Measurements from ENCODE around the genes LRRIQ1 and C12orf29.

DNA sequence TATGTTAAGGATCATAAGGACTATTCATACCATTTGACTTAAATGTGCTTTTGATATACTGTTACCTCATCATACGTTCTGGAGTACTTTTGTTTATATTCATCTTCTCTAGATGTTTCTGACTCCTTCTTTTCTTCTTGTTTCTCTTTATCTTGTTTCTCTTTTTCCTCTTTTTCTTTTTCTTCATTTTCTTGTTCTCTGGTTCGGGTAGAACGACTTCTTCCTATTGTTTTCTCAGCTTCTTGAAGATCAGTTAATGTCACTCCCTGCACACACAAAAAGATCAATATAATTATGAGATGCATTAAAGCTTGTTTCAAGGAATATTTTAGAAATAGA, 106.3 kb upstream of the PAWR start:
- RRBS: no CpG with 5 or more reads among the region's 3 CpGs

DNA sequence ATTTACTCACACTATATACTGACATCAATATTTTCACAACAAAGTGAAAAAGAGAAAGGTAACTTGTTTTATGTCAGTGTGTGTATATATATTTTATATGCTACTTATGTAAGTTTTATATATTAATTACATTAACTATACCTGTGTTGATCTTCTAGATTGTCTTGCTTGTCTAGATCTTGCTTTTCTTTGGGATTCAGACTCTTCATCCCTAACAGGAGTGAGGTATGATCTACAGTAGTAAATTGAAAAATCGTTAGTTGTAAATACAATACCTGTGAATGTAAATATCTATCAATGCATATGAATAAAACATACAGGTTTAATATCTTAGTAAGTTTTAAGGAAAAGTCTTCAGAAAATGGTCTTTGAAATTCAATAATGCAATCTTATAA, 107.6 kb upstream of the PAWR start:
- RRBS: no CpG with 5 or more reads among the region's 1 CpG

GRCh38 chr12:79805497-79805921, 114.7 kb upstream of the PAWR start:
- RRBS: no CpG with 5 or more reads among the region's 4 CpGs

DNA sequence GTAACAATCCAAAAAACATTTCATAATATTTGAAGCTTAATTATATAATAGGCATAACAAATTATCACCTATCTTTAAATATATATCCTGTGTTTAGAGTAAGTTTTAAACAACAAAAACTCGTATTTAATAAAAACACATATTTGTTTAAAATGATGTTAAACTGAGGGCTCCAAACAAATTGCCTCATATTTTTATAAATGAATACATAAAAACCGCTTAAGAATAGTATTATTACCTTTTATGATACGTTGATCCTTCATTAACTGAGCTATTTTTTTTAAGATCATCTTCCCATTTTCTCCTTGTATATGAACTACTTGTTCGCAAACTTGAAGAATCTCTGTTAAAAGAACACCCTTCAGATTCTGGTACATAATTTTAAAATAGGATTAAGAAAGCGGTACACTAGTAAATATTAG, 116.2 kb upstream of the PAWR start:
- RRBS: no CpG with 5 or more reads among the region's 5 CpGs

DNA sequence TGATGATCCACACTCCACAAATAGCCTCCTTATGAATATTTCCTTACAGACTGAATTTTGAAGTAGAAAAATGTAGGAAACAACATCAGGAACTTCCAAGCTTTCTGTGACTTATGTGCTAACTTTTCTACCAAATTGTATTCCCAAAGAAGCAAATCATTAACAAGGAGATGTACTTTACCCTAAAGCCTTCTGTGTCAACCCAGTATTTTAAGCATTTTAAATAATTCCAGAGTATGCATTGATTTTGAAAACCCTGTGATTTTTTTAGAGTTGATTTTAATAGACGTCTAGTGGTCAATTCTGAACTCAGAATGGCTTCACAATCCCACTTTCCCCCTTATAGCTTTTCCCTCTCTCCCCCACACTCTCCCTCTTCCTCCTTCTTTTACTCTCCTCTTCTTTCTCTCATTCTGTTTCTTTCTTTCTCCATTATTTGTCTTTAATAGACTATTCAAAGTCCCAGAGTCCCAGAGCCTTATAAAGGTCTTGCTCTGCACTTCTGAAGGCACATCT, 10.1 kb upstream of the MYF6 start:
- RRBS: no CpG with 5 or more reads among the region's 1 CpG

- RRBS: no CpG with 5 or more reads among the region's 1 CpG
These were observed 11.7 kb downstream of the LIN7A start for GRCh38 chr12:80925914-80926560.

- RRBS: under 1% methylated on average over 3 of the region's 22 CpGs
These were observed 385 bp upstream of the TMTC2 start for GRCh38 chr12:82686273-82686768.

- RRBS: no CpG with 5 or more reads among the region's 3 CpGs
These were observed 18.9 kb downstream of the SLC6A15 start for GRCh38 chr12:84893770-84894113.

DNA sequence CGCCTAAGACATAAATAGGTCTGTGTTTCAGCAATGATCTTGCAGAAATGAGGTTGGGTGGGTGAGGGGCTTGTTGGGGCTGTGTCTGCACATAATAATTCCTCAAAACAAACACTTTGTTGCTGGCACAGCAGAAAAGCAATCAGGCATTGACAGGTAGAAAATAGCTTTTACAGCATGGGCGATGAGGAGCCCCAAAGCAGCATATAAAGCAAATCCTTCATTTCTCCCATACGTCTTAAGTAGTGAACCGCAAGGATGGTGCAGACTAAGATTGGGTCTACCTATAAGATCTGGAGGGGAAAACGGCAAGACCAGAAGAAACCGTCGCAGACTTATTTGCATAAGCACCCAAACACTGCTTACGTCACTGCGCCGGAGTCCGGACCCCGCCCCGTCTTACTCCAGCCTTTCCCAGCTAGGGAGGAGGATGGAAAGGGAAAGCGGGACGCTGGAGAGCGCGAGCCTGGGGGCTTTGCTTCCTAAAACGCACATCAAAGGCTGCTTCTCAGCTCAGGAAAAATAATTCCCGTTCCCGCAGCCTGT, 1.5 kb downstream of the SLC6A15 start:
- RRBS: no CpG with 5 or more reads among the region's 20 CpGs

DNA sequence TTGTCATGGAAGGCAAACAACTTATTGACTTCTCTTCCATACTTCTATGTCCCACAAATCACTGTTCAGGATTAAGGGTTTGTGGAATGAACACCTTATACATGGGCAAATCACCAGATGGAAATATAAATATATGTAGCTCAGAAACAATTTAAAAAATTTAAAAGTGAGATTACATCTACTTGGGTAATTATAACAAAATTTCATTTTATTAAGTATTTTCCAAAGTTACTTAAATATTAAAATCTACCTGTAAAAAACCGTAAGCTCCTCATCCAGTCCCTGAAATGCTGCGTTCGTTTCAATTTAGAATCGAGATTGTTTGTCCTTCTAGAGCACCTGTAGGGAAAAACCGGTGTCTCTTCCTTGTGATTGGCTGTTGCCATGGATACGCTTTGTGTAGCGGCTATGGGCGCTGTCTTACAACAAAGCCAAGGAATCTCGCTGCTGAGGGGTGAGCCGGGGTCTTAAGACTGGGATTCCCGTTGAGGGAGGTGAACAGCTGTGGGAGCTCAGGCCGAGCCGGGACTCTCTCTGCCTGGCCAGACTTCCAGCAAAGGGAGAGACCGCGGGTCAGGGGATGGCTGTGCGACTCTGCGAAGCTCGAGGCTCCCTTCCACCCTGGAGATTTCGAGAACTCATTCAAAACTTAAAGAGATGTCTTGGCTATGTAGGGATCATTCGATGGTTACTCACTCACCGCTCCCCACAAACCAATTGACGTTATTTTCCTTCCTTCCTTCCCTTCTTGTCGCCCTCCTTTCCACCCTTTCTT, at the start of gene LRRIQ1:
Gene LRRIQ1, plus strand, starts transcription at position 398 of the 775 bp plus-strand sequence.
- RRBS: 1% methylated on average over 6 of the region's 23 CpGs

- RRBS: no CpG with 5 or more reads among the region's 7 CpGs
These were observed 136.9 kb downstream of the MGAT4C start for GRCh38 chr12:86119332-86119630.

DNA sequence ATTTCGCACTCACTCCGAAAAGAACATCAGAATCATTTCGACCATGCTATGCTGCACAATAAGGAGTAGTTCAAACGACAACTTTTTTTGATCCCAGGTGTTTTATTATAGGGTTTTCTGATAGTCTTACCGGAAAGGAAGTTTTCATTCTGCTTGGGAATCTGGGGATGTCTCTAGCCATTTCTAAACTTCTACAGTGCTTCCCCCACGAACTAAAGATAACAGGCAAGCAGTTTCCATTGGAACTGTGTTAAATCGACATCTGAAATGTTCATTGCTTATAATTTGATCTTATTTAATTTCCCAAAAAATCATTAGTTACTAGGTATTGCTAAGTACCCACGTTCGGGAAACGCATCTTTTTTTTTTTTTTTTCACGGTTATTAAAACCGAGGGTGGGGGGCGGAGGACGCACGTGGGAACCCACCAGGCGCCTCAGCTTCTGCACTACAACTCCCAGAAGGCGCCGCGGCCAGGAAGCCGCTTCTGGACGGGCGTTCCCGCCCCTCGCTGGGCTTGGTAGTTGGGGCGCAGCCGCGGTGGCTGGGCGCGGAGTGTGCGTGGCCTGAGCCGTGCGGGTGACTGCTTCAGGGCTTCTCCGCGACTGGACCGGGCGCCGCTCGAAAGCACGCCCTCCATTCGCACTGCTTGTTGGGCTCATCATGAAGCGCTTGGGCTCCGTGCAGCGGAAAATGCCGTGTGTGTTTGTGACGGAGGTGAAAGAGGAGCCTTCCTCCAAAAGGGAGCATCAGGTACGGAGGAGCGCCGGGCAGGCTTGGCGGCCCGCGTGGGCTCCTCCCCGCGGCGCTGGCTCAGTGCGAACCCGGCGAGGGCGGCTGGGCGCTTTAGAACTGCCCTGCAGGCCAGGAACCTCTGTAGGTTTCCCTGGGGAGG, at the start of gene C12orf29:
Gene C12orf29, plus strand, starts transcription at position 550 of the 894 bp plus-strand sequence.
- RRBS: under 1% methylated on average over 9 of the region's 59 CpGs

GRCh38 chr12:88036251-88037159, 1.2 kb downstream of the C12orf29 start:
- RRBS: no CpG with 5 or more reads among the region's 9 CpGs

DNA sequence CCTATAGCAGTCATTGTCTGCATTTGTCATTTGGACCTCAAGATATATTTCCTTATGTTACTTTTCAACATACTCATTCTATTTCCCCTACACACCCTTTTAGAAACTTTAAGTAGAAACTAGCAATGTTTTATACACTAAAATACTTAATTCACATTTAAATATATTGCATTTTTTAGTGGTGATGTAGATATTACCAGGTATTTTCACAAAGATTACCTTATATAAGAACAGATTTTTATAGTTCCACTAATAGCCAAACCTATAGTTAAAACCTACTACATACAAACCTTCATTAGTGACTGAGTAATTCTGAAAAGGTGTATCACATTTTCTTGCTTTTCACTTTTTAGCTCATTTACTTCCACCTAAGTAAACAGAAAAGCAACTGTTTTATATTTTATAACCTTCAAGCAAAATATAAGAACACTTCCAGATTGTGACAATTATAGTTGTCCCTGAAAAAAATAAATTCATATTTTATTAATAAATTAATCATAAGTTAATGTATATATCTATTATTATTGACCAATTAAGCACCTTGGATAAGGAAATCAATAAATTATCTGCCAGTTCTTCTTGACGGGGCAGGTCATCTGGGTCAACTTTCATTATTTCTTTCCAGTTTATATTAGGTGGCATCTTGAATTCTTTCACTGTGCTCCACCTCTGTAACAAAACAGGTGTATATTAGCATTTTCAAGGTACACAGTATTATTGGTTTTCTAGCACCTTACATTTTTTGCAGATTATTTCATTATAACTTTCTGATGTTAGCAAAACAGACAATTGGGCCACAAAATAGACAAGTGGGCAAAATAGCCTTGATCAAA, 1.0 kb downstream of the CEP290 start:
- RRBS: no CpG with 5 or more reads among the region's 1 CpG

DNA sequence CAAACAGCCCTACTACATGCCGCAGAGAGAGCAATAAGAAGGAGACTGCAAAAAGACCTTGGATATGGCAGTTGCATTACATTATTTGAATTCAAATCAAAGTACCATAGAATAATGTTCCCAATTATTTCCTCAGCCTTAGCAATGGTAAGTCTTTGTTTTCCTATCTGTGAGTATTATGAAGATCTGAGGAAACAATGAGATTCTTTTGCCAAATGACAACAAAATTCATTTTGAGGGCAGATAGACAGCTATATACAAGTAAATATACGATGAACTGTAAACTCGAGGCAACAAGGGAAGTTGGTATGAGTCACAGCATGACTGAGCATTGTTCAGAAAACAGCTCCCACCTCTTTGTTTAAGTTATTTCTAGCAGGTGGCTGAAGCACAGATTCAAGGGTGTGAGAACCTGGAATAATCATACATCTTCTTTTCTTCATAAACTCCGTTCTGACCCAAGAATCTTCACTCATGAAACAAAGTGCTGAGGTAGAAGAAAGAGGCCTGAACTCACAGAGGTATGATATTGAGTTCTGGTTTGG, 364.0 kb upstream of the KITLG start:
- RRBS: no CpG with 5 or more reads among the region's 4 CpGs

DNA sequence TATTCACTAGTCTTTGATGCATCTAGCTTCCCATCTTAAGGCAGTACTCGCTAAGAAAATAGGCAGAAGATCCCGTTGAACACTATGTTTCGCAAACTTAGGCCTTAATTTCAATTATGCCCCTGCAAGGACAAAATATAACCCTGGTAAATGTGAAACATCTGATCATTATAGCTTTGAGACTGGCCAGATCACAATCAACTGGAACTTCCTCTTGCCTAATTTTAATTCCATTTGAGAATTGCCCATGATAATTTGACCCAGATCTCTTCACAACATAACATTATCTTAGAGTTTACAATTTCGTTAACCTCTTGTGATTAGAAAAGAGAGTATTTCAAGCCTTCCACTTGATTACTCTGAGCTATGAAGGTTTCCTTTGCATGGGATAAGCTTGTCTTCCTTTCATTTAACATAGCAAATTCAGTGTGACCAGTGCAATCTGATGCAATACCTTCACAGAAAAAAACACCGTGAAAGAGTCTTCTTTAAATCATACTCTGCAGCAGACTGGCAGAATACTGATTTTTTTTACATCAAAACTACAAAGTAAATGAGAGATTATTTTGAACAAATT, 143.7 kb downstream of the DUSP6 start:
- RRBS: no CpG with 5 or more reads among the region's 5 CpGs

- RRBS: no CpG with 5 or more reads among the region's 10 CpGs
These were observed 23.9 kb downstream of the DUSP6 start for GRCh38 chr12:89328189-89329084.

GRCh38 chr12:89344830-89345430, 7.4 kb downstream of the DUSP6 start:
- RRBS: no CpG with 5 or more reads among the region's 4 CpGs

DNA sequence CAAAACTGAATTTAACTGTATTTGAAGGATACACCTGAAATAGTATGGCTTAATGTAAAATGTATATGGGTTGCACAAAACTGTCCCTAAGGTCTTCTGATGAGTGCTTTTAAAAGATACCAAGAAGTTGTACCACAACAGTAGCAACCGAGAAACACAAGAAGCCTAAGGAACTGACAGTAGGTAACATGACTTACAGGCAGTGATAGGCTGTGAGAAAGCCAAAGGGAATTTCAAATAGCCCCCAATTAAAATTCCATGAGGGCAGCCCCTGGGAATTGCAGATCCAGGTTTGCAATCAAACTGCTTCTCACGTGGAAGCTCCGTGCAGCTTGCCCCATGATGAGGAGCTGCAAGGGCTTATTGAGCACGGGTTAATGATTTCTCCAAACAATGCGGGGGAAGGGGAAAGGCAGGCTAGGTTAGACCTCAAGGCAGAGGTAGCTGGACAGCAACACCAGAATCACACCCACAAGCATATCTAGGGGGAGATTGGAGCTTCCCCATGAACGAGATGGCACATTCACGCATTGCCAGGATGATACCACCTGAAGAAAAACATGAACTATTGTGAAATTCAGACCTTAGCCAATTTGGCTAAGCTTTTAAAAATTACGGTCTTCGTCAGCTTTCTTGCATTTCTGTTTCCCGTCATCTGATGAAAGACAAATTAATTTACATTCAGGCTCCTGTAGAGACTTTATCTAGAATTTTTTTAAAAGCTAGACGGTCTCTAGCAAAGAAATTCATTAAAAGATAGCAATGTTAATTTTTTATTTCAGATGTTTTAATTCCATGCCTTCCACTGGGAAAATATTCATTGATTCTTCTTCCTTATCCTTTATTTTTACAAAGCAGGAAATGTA, 5.0 kb upstream of the DUSP6 start:
- RRBS: no CpG with 5 or more reads among the region's 11 CpGs